ENCODE data around the gene FAM78A.

DNA sequence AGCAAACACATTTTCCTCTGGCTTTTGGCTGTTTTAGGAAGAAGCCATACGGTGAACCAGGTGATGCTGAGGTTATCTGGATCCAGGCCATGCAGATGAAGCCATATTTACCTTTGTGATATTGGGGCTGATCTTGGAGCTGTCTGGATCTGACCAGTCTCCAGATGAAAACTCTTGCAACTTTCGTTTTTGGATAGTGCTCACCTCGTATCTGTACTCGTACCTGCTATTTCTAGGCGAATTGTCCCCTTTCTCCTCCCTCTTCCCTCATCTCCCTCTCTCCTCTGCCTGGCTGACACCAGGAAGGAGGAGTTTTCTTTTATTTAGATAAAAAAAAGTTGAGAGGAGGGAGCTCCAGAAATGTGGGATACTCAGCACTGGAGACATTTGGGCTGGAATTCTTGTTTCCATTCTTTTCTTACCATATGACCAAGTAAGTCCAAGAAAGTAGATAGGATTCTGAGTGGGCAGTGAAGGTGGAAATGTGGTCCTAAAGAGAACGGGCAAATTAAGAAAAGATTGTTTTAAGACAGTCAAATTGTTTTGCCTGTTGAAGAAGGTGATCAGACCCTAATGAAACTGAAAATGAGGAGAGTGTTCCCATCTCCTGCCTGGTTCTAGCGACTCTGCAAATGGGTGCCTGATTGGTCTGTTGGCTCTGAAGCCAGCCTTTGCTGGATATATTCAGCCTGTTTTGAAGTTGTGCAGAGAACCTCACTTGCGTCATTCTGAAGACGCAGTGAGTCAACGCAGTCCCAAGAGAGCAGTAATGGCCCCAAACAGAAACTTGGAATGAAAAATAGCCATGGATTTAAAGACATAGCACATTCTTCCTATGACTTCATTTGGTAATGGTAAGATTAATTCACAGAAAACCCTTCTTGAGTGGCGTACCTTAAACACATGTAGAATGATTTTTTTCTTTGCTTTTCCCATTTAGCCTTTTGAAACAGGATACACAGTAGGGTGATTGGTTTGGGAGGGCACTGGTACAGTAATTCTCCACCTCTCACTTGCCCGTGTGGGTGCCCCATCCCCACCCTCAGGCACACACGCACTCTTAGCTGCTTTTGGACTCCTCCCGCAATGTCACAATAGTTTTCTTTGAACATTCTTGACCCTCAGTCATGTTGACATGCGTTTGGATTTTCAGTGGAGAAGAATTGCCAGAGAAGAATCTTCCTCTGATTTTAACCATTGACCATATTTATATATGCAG lies 54.3 kb upstream of the ABL1 start:
- PRO-cap: bidirectional peak, plus-strand start at position 726 of the sequence, minus-strand start at position 619 of the sequence; bidirectional peak, plus-strand start at position 1,152 of the sequence, minus-strand start at position 1,088 of the sequence
- RAMPAGE, long total RNA, 4 experiments: no peak in any of the 4 experiments

GRCh38 chr9:130843783-130844335 lies 8.8 kb downstream of the ABL1 start:
- PRO-cap: no peak
- RAMPAGE, long total RNA, 4 experiments: start-site peak on the plus strand in 1 of 4 experiments, at chr9:130843771-130844234 at its widest, 5 to 8 reads per replicate

DNA sequence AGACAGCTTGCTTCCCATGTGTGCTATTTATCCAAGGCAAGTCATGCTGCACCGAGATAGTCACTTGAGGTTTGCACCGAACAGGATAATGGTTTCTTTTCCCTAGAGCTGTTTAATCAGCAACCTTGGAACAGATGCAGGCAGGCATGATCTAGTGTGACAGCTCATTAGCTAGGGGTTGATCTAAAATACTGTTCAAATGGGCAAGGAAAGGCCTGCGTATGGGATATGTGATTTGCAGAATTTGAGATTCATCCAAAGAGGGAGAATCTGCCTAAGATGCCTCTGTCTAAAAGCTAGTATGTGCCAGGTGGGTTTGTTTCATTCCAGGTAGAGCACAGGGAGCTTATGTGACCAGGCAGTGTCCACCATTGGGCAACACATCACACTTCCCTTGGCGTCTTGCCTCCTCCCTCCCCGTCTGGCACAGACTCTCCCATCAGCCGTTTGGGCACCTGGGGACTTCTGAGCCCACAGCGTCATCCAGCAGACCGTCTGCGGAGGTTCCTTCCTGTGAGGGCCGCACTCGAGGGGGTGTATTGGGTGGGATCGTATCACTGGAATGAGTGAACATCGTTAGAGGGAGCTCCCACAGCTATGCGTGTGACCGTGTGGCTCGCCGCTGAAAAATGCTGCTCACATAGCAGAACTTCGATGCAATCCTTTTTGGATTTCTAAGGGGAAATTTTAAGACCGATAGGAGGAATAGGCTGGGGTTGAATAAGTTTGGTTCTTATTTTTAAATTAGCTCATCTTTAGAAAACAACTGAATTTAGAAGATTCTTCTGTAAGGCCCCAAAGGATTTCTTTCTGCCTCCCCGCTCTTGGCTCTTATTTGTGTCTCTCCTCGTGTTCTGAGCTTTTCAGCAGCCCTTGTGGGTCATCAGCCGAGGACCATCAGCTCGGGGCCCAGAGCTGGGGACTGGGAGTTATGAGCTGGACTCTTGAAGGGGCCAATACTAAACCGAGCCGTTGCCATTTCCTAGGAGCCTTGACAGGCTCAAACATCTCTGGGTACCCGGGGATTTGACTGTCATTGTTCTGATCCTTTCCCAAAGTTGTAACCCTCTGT lies 23.3 kb downstream of the ABL1 start:
- PRO-cap: unidirectional peak, minus-strand start at position 631 of the sequence
- RAMPAGE, long total RNA, 4 experiments: no peak in any of the 4 experiments

GRCh38 chr9:130874804-130875134 lies 21.8 kb downstream of the QRFP start:
- PRO-cap: no peak
- RAMPAGE, long total RNA, 4 experiments: no peak in any of the 4 experiments

DNA sequence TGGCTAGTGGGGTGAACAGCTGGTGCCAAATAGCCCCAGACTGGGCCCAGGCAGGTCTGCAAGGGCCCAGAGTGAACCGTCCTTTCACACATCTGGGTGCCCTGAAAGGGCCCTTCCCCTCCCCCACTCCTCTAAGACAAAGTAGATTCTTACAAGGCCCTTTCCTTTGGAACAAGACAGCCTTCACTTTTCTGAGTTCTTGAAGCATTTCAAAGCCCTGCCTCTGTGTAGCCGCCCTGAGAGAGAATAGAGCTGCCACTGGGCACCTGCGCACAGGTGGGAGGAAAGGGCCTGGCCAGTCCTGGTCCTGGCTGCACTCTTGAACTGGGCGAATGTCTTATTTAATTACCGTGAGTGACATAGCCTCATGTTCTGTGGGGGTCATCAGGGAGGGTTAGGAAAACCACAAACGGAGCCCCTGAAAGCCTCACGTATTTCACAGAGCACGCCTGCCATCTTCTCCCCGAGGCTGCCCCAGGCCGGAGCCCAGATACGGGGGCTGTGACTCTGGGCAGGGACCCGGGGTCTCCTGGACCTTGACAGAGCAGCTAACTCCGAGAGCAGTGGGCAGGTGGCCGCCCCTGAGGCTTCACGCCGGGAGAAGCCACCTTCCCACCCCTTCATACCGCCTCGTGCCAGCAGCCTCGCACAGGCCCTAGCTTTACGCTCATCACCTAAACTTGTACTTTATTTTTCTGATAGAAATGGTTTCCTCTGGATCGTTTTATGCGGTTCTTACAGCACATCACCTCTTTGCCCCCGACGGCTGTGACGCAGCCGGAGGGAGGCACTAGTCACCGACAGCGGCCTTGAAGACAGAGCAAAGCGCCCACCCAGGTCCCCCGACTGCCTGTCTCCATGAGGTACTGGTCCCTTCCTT lies 9.8 kb downstream of the QRFP start:
- PRO-cap: no peak
- RAMPAGE, long total RNA, 4 experiments: no peak in any of the 4 experiments

GRCh38 chr9:130894999-130896328 lies 1.1 kb downstream of the QRFP start:
- PRO-cap: no peak
- RAMPAGE, long total RNA, 4 experiments: no peak in any of the 4 experiments

DNA sequence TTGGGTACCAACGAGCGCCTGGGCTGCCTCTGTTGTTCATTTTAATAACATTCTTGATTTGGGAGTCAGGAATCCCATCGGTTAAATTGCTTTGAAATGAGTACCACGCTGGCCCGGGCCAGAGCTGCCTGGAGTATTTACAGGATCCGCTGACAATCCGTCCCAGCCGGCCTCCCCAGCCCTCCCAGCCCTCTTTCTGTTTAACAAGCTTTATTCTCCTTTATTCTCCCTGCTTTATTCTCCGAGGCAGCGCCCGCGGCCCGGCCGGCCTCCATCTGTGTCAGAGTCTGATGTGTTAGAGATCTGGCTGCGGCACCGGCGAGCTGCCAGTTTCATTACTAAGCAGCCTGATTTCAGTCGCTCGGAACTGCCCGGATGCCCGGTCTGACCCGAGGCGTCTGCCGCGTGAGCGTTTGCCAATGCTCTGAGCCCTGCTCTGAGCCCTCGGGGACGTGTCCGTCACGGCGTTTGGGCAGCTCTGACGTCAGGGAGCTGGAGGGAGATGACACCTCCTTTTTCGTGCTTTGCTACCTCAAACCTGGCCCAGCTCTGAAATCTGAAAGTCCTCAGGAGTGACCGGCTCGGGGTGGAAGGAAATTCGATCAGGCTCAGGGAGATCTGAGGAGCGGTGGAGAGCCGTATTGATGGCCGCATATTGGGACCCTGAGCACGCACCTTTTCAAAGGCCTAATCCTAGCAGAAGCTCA lies 16.6 kb upstream of the QRFP start:
- PRO-cap: unidirectional peak, plus-strand start at position 356 of the sequence
- RAMPAGE, long total RNA, 4 experiments: no peak in any of the 4 experiments

DNA sequence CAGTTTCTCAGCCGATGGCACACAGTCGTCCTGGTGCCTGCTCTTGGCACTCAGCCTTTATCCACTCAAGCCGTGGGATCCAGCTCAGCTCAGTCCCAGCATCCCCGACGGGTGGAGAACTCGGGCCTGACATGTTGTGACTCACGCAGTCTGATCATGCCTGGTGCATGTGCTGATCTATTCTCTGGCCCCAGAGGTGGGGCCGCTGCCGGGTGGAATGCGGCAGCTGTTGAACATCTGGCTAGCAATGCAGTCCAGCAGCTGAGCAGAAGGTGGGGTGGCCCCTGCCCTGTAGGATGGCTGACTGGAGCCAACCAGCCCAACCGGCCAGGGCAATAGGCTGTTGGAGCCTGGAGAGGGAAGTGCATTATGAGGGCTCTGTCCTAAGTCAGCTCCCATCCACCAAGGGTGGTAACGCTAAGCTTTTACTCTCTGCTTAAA lies 1.7 kb upstream of the AIF1L start:
- PRO-cap: no peak
- RAMPAGE, long total RNA, 4 experiments: no peak in any of the 4 experiments

DNA sequence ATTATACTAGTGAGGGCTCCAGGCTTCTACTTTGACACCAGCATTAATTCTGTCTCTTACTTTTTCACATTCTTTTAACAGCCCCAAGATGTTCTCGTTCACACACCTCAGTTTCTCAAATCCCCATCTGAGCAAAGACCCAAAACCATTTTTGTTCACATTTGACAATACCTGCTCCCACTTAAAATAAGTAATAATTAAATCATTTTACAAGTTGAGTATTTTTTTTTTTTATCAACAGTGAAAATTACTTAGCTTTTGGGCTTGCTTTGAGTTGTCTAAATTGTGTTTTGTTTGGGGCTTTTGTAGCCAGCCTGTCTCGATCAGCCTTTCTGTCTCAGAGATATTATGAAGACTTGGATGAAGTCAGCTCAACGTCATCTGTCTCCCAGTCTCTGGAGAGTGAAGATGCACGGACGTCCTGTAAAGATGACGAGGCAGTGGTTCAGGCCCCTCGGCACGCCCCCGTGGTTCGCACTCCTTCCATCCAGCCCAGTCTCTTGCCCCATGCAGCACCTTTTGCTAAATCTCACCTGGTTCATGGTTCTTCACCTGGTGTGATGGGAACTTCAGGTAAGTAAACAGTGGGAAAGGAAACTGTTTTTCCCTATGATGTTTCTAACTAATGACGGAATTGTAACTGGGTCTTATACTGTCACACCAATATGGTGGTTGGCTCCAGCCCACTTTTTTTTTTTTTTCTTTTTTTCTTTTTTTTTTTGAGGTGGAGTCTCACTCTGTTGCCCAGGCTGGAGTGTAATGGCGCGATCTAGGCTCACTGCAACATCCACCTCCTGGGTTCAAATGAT lies 48.6 kb downstream of the NUP214 start:
- PRO-cap: no peak
- RAMPAGE, long total RNA, 4 experiments: no peak in any of the 4 experiments

DNA sequence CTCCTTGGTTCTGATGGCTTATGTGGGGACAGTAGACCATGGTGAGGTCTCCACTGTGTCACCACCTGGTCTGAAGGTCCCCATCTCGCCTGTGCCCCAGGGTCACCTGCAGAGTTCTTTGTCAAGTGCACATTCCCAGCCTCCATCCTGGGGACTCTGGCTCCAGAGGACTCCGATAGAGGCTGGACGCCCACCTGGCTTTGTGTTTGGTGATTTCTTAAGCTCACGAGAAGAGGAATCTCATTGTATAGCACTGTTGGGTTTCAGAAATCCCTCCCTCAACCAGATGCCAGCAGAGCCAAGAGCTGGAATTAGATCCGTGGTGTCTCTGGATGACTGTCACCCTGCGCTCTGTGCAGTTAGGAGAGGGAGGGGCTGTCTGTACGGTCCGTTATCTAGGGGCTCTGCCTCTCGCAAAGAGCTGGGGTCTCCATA lies 41.6 kb downstream of the FAM78A start:
- PRO-cap: no peak
- RAMPAGE, long total RNA, 4 experiments: no peak in any of the 4 experiments

DNA sequence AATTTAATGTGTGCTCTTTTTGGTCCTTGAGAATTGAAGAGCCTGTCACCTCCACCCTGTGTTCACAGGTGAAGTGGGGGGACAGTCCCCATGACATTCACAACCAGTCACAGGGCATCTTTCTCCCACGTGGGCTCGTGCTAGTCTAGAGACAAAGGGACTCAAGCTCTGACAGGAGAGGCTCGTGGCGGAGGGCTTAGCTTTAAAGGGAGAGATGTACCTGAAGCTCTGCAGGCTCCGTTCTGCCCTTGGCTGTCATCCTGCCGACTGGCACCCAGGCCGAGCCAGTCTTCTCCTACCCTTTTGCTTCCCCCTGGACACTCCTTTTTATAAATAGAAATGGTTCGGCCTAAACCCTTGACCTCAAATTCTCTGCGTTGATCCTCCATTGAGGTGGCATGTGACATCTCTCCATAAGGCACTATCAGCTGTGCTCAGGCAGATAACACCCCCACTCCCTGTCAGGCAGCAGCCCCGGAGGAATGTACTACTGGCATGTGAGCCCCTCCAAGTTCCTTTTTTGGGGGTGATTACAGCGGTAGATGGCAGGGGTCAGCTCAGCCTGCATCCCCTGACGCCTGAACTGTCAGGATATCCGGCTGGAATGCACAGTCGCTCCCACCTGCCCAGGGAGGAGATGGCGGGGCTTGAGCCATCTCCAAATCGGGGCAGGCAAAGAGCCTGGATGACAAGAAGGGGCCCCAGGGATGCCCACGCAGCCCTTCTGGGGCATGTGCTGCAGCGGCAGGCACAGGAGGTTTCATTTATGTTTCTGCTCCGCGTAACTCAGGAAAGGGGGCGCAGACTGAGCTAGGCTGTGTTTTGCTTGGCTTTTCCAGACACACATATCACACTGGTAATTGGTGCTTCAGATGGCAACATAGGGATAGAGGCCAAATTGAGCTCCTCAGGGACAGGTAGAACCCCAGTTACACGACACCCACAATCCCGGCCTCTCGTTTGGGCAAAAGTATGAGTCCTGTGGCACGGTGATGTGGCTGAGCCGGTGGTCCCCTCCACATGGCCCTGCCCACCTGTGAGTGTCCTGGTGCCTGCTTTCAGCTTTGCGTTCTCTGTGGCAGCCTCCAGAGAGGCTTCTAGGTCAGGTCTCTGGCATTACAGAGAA lies 40.8 kb downstream of the FAM78A start:
- PRO-cap: no peak
- RAMPAGE, long total RNA, 4 experiments: no peak in any of the 4 experiments

- PRO-cap: no peak
- RAMPAGE, long total RNA, 4 experiments: no peak in any of the 4 experiments
These were observed 12.2 kb downstream of the FAM78A start for GRCh38 chr9:131263977-131264629.

GRCh38 chr9:131276408-131277355 lies at the start of gene FAM78A:
TSS of gene FAM78A (minus strand) at chr9:131276510.
- PRO-cap: bidirectional peak, plus-strand start at chr9:131276487, minus-strand start at chr9:131276540; bidirectional peak, plus-strand start at chr9:131277122, minus-strand start at chr9:131277063
- RAMPAGE, long total RNA, 4 experiments: start-site peak on the minus strand in 1 of 4 experiments, at chr9:131276496-131276717 at its widest, 6 reads per replicate

- PRO-cap: bidirectional peak, plus-strand start at chr9:131402984, minus-strand start at chr9:131402847
- RAMPAGE, long total RNA, 4 experiments: no peak in any of the 4 experiments
These were observed 8.8 kb downstream of the PRRC2B start for GRCh38 chr9:131402582-131403250.

DNA sequence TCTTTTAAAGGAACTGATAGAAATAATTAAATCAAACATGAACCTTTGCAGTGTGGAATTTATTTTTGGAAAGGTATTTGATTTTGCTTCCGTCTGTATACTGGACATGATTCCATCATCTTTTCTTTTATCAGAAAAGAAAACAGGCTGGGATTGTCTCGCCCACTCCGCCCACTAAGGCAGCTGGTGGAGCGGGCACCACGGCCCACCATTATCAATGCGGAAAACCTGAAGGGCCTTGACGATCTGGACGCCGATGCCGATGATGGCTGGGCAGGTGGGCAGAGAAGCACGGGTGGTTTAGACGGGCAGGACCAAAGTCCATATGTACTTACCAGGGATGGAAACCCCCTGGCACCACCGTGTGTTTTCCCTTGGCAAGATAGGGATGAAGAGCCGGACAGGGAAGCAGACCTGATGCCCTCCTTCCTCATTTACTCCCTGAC lies 53.7 kb downstream of the PRRC2B start:
- PRO-cap: no peak
- RAMPAGE, long total RNA, 4 experiments: start-site peak on the plus strand in 1 of 4 experiments, centred at position 231 of the sequence, 37 reads per replicate

DNA sequence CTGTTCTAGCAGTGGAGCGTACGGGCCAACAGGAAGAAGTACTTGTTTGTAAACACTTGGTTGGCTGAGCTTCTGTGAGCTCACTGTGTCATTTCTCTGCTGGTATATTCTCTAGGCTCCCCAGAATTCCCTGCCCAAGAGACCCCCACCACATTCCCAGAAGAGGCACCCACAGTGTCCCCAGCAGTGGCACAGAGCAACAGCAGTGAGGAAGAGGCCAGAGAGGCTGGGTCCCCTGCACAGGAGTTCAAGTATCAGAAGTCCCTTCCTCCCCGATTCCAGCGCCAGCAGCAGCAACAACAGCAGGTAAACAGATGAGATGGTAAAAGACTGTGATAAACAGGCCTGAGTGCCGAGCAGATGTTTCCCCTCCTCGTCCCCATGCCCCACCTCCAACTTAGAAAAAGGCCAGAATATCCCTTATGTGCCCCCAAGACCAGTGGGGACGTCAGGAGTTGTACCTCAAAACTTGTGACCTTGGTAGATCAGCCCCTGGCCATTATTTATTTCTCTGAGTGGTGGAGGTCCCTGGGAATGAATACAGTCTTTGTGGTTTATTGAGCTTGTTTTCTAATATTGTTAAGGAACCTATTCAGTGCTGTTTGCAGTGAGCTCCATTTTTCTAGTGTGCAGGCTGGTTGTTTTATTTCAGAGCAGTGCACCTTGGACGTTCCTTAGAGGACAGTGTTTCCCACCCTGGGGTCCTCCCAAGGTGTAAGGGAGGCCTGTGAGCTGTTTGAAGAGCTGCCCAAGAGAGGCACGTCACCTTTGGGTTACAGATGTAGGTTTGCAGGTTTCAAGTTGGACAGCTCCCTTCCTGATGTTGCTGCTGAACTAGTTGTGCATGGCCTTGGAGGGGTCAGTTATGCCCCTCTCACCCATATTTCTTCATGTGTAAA lies 35.0 kb upstream of the POMT1 start:
- PRO-cap: no peak
- RAMPAGE, long total RNA, 4 experiments: start-site peak on the plus strand in 1 of 4 experiments, centred at position 118 of the sequence, 9 reads per replicate

DNA sequence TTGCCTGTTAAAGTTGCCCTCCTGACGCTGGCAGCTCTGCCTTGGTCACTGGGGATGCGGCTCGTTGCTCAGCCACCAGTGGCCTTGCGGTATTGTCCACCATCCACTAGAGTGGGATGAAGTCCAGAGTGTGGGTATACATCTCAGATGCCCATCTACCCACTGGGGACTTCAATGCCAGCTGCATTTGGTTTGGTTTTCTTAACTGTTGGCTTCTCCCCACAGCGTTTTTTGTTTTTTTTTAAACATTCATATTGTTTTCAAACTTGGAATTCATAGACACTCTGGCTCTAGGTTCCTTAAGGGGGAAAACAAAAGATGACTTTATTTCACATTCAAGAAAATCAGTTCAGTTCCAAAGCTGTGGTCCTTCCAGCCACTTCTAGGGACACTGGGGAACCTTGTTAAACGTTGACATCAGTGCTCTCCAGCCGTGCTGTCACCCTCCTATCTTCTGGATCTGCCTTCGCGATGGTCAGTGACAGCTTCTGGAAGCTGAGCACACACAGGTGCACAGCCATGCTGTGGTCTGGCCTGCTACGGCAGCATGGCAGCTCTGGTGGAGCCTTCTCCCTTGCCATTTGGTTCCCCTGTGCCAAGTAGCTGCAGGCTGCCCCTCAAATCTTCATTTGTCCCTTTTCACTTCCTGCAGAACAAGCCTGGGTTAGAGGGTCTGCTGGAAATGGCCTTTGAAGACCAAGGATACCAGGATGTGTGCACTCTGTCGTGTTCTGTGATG lies 3.8 kb upstream of the POMT1 start:
- PRO-cap: no peak
- RAMPAGE, long total RNA, 4 experiments: no peak in any of the 4 experiments

DNA sequence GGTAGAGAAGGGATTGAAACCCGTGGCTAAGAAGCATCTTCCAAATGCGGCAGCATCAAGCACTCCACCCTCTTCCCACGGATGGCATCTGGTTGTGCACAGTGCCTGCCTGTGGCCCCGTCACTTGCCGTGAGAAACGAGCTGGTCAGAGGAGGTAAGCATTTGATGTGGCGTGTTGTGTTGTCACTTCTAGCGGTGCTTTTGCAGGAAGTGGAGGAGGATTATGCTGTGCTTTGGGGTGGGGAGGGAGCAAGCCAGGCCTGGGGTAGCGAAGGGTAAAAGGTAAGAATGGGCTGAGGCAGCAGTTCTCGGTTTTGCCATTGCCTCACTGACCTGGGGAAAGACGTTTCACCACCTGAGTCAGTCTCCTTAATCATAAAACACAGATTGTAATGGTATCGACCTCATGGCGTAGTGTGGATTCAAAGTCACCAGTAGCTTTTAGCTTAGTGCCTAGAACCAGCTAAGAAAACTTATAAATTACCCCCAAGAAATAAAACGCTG lies 2.3 kb upstream of the POMT1 start:
- PRO-cap: no peak
- RAMPAGE, long total RNA, 4 experiments: no peak in any of the 4 experiments

GRCh38 chr9:131576794-131577810 lies 31.8 kb downstream of the PRRT1B start:
- PRO-cap: no peak
- RAMPAGE, long total RNA, 4 experiments: no peak in any of the 4 experiments

DNA sequence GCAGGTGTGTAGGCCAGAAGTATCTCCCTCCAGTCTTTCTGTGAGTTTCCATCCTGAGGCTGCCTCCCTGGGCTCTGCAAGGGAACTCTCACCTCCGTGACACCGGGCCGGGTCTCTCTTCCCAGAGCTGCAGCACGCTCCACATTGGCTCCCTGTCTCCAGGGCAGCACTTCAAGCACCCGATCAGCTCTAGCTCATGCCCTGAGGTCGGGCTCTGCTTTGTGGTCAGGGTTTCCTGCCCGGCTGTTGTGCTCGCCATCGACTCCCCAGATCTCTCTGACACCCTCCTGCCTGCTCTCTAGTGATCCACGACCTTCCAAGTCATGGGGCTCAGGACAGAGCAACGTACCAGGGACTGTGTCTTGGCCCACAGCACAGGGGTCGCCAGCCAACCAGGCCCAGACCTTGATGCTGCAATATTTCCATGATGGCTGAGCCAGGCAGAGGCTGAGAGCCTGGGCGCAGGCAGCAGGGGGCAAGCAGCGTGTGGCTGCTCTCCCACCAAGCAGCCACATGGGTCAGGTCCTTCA lies 45.1 kb downstream of the PRRT1B start:
- PRO-cap: no peak
- RAMPAGE, long total RNA, 4 experiments: no peak in any of the 4 experiments